Peyer's patch (tissue), 4 donors: ENCODE measurements around the gene ACTRT2.

- PRO-cap, result no peak
- RAMPAGE, long total RNA, 4 experiments, result no peak in any of the 4 experiments
Observed at GRCh38 chr1:2296066-2296467, 67.9 kb downstream of the SKI start.

DNA sequence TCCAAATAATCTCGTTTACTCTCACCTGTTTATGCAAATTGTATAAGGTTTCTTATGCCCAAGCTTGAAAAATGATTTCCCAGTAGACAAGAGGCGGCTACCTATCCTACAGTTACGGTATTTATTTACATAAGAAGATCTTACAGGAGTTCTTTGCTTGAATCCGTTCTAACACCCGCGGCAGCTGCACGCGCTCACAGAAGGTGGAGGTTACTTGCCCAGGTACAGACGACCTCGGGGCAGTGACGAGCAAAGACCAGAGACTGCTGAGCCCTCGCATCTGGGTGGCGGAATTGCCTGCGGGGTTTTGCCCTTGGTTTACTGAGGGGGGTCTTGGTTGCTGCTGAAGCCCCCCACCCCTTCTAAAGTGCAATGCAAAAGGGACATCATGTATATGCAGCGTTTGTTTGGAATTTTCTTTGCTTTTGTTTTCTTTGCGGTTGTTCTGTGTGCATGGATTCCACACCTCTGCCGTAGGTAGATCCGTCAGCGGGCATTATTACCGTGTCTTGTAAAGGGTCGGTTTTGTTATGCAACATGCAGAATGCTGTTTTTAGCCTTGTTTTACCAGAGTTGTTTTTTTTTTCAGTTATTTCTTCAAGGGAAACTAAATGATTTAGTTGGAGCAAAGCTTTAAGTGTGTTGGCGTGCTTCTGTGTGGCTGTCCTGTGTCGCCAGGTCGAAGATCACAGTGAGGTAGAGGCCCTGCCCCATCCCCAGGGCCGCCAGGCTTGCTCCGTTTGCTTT lies 80.1 kb downstream of the SKI start:
- PRO-cap, result no peak
- RAMPAGE, long total RNA, 4 experiments, result no peak in any of the 4 experiments

- PRO-cap, result unidirectional peak, minus-strand start at chr1:2392389
- RAMPAGE, long total RNA, 4 experiments, result no peak in any of the 4 experiments
Observed at GRCh38 chr1:2392223-2393324, 933 bp downstream of the RER1 start.

GRCh38 chr1:2416212-2416895 lies 4.0 kb upstream of the PEX10 start:
- PRO-cap, result no peak
- RAMPAGE, long total RNA, 4 experiments, result start-site peak on the plus strand in 1 of 4 experiments, at chr1:2416399-2416663 at its widest, 5 reads per replicate

GRCh38 chr1:2546297-2547225 lies 9.6 kb upstream of the TNFRSF14 start:
- PRO-cap, result bidirectional peak, plus-strand start at chr1:2546373, minus-strand start at chr1:2546064; bidirectional peak, plus-strand start at chr1:2547151, minus-strand start at chr1:2546967
- RAMPAGE, long total RNA, 4 experiments, result no peak in any of the 4 experiments

DNA sequence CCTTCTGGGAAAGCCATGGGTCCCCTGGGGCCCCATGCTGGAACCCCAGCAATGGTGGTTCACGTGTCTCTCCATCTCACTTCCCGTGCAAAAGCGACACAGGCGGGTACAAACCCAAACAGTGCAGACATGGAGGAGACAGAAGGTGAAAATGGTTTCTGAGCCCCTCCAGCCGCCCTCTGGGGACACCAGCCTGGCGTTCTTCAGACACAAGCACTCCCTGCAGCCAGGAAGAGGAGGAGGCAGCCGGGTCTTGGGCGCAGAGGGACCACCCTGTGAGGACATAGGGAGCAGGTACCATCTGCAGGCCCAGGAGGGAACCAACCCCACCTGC lies 5.7 kb upstream of the TNFRSF14 start:
- PRO-cap, result no peak
- RAMPAGE, long total RNA, 4 experiments, result no peak in any of the 4 experiments

GRCh38 chr1:2575516-2576550 lies 10.7 kb upstream of the PRXL2B start:
- PRO-cap, result bidirectional peak, plus-strand start at chr1:2575897, minus-strand start at chr1:2575761; bidirectional peak, plus-strand start at chr1:2575941, minus-strand start at chr1:2575938; bidirectional peak, plus-strand start at chr1:2576206, minus-strand start at chr1:2575984
- RAMPAGE, long total RNA, 4 experiments, result no peak in any of the 4 experiments

- PRO-cap, result no peak
- RAMPAGE, long total RNA, 4 experiments, result no peak in any of the 4 experiments
Observed at GRCh38 chr1:3021186-3021950, at the start of gene ACTRT2. Gene ACTRT2 (plus strand): TSS chr1:3021467.

GRCh38 chr1:3124909-3125424 lies 56.0 kb downstream of the PRDM16 start:
- PRO-cap, result no peak
- RAMPAGE, long total RNA, 4 experiments, result no peak in any of the 4 experiments

DNA sequence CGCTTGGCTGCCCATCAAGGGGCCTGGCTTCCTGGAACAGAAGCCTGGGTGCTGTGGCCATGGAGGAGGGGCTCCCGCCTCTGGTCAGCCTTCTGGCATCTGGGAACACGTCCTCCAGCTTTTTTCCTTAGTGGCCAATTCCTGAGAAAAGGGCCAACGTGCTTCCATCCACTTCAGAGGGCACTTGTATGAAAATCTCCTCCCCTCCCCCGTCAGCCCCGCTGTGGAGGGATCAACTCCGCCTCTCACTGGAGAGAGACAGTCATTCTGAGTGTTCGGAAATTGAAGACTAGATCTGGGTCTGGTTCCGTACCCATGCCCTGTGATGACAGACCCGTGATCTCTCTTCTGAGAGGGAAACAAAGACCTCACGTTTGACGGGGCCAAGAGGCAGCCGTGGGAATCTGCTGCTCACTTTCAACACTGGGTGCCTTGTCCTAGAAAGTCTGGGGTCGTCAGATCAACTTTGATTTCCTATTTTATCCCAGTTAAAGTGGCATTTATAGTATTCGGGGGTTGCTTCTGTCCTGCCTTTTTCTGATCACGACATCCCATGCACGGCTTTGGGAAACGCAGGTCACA lies 59.0 kb downstream of the PRDM16 start:
- PRO-cap, result no peak
- RAMPAGE, long total RNA, 4 experiments, result no peak in any of the 4 experiments

GRCh38 chr1:3240553-3241519 lies 171.8 kb downstream of the PRDM16 start:
- PRO-cap, result no peak
- RAMPAGE, long total RNA, 4 experiments, result no peak in any of the 4 experiments

GRCh38 chr1:3249645-3250512 lies 180.9 kb downstream of the PRDM16 start:
- PRO-cap, result no peak
- RAMPAGE, long total RNA, 4 experiments, result no peak in any of the 4 experiments

- PRO-cap, result bidirectional peak, plus-strand start at chr1:3313361, minus-strand start at chr1:3313234
- RAMPAGE, long total RNA, 4 experiments, result no peak in any of the 4 experiments
Observed at GRCh38 chr1:3312828-3313524, 141.5 kb upstream of the ARHGEF16 start.

DNA sequence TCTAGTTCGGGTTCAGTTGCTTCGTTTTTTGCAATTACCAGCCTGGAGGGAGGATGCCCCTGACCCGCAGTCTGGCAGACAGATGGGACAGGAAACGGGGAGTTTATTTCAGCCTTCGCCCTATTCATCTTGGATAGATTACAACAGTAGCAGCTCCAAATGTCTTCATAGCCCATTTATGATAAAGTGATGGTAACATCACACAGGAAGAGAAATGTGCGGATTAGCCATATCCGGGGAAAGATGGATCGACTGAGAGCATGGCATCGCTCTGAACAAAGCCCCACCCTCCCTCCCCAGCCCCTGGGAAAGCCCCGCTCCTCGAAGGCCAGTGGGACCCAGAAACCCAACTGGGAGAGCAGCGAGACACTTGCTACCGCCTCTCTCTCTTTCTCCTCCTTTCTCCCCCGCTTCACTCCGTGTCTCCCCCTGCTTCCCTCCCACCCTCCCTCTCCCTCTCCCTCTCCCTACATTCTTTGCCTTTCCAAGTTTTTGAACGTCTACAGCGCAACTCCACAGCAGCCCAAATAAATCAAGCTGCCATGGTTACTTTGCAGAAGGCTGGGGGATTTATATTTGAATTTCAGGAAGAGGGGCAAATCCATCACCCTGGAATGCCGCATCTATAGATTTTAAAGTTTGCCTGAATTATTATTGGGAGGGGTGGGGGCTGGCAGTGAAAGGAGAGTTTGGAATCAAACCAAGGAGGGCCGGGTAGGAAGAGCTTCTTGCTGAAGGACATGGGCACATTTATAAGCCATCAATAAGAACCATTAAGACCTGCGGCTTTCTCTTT lies 139.5 kb upstream of the ARHGEF16 start:
- PRO-cap, result bidirectional peak, plus-strand start at position 706 of the sequence, minus-strand start at position 405 of the sequence
- RAMPAGE, long total RNA, 4 experiments, result no peak in any of the 4 experiments

GRCh38 chr1:3369258-3369860 lies 85.1 kb upstream of the ARHGEF16 start:
- PRO-cap, result no peak
- RAMPAGE, long total RNA, 4 experiments, result no peak in any of the 4 experiments

- PRO-cap, result no peak
- RAMPAGE, long total RNA, 4 experiments, result no peak in any of the 4 experiments
Observed at GRCh38 chr1:3369947-3370476, 84.5 kb upstream of the ARHGEF16 start.

DNA sequence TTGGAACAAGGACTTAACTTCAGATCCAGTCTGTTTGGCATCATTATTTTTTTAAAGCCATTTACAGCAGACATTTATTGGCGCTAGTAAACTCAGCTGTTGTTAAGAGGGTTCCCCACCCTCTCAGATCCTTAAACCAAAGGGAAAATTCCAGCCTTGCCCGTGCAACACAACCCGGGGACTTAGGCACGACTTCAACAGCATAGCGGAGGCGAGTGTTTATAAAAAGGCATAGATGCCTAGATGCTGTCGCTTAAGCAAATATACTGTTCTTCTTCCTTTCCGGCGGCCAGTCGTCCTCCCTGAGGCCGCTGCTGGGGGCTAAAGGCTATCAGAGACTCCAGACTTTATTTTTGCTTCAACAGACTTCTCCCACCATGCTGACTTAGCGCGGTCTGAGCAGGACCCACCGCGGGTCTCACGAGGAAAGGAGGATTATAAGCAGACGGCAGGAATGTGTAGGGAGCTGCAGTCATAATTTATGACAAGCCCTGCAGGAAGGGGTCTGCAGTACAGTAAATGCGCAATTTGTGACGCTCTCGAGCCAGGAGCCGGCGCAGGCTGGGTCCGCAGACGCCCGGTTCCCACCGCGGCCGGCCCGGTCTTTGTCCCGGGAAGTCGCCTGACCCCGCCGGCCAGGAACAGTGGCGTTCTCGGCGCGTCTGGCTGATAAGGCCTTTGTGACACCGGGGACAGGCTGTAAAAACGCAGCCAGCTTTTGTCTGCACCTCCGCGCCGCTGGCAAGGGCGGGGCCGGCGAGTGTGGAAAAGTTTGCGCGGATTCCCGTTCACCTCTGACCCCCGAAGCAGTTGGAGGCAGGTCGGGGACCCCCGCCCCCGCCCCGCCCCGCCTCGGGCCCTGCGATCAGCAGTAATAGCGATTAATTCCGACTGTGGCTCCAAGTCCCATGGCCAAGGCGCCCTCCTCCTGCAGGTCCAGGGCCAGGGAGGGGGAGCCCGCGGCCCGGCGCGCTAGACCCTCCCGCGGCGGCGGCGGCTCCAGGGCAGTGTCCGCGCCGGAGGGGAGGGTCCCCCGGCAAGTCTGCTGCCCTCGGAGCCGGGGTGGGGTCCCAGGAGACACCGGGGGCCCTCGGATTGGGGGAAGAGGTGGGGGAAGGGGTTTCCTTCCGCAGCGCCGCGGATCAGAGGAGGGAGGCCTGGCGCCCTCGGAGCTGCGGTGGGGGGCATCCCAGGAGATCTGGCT lies 61.0 kb upstream of the ARHGEF16 start:
- PRO-cap, result no peak
- RAMPAGE, long total RNA, 4 experiments, result no peak in any of the 4 experiments

- PRO-cap, result no peak
- RAMPAGE, long total RNA, 4 experiments, result no peak in any of the 4 experiments
Observed at GRCh38 chr1:3394305-3394515, 60.3 kb upstream of the ARHGEF16 start.

DNA sequence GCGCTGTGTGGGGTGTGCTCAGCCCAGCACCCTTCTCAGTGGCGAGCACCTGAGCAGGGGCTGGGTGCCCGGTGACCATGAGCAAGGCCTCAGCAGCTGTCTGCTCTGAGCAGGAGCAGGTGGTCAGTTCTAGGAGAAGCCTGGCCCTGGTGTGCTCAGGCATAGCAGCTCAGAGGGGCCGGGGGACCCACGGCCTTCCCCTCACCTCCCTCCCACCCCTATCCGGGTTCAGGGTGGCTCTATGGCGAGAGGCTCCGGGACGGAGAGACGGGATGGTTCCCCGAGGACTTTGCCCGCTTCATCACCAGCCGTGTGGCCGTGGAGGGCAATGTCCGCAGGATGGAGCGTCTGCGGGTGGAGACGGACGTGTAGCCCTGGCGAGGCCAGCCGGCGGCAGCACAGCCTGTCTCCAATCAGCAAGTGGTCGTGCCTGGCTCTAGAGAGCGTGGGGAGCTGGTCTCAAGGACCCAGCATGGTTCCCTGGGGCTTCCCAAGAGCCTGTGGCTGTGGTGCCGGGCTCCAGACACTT lies 25.8 kb downstream of the ARHGEF16 start:
- PRO-cap, result bidirectional peak, plus-strand start at position 337 of the sequence, minus-strand start at position 274 of the sequence
- RAMPAGE, long total RNA, 4 experiments, result no peak in any of the 4 experiments

GRCh38 chr1:3488824-3489893 lies 34.7 kb downstream of the ARHGEF16 start:
- PRO-cap, result no peak
- RAMPAGE, long total RNA, 4 experiments, result start-site peak on the minus strand in 2 of 4 experiments, at chr1:3488787-3489346 at its widest, 5 to 6 reads per replicate